A172 (cell line): ENCODE results near the genes ZNF345, ZNF383 and ZNF540.

GRCh38 chr19:35869683-35870616 is 1.6 kb downstream of the APLP1 start:
- RAMPAGE, long total RNA, result no peak

GRCh38 chr19:35890720-35891429 is 11.5 kb upstream of the HCST start:
- RAMPAGE, long total RNA, result no peak

- RAMPAGE, long total RNA, result no peak
Observed at GRCh38 chr19:36046399-36046999, 7.6 kb downstream of the THAP8 start.

DNA sequence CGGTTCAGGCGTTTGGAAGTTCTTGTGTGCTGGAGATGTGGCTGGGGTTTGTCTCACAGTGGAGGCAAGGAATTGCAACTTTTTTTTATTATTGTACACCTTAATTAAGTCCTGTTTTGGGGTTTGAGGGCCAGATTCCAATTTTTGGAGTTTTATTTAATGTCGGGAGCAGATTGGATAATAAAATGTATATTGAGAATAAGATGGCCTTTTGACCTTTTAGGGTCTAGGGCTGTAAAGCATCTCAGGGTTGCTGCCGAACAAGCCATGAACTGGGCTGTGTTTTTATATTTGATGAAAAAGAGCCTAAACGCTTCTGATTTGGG is 6.6 kb upstream of the COX7A1 start:
- RAMPAGE, long total RNA, result no peak

- RAMPAGE, long total RNA, result no peak
Observed at GRCh38 chr19:36160810-36161309, 8.6 kb upstream of the COX7A1 start.

- RAMPAGE, long total RNA, result no peak
Observed at GRCh38 chr19:36169195-36169784, 17.0 kb upstream of the COX7A1 start.

DNA sequence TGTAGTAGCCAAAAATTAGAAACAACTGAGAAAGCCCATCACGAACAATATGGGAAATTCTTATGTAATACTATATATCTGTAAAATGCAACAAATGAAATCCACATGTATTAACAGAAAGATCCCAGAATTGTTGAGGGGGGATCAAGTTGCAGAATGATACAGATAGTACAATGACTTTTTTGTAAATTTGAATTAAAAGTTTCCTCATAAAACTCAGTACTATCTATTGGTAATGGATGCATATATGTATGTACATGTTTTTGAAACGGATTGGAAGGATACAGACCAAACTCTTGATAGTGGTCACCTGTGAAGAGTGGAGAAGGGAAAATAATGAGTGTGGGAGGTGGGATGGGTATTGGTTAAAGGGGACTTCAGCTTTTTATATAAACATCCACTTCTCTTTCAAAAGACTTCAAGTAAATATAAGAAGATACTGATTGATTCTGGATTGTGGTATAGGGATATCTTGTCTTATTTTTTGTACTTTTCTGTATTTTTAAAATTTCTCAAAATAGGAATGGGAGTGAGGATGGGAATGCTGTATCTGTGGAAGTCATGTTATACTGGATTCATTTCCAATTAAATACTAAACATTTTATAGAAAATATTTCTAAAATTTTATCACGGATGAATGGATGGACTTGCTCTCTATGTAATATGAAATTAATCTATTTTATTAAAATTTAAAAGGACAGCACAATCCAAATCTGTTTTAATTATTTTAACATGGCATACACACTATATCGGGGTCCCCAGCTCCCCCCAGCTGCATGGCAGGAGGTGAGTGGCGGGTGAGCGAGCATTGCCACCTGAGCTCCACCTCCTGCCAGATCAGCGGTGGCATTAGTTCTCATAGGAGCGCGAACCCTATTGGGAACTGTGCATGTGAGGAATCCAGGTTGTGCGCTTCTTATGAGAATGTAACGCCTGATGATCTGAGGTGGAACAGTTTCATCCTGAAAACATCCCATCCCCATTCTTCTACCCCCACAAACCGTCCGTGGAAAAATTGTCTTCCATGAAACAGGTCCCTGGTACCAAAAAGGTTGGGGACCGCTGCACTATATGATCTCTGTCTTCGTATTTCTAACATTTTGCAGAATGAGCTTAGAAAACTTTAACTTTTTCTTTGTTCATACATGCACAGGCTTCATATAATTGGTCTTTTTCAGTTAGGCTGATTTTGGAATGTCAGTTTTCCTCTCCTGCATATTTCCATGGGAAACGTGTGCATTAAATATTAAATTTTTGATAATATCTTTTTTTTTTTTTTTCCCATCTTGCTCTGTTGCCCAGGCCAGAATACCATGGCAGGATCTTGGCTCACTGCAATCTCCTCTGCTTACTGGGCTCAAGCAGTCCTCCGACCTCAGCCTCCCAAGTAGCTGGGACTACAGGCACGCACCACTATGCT is 23.7 kb downstream of the ZNF146 start:
- RAMPAGE, long total RNA, result no peak

GRCh38 chr19:36245080-36245777 is 30.3 kb downstream of the ZNF146 start:
- RAMPAGE, long total RNA, result no peak

- RAMPAGE, long total RNA, result no peak
Observed at GRCh38 chr19:36420882-36422127, 2.9 kb upstream of the ZFP82 start.

GRCh38 chr19:36449031-36449785 is 30.8 kb upstream of the ZFP82 start:
- RAMPAGE, long total RNA, result no peak

DNA sequence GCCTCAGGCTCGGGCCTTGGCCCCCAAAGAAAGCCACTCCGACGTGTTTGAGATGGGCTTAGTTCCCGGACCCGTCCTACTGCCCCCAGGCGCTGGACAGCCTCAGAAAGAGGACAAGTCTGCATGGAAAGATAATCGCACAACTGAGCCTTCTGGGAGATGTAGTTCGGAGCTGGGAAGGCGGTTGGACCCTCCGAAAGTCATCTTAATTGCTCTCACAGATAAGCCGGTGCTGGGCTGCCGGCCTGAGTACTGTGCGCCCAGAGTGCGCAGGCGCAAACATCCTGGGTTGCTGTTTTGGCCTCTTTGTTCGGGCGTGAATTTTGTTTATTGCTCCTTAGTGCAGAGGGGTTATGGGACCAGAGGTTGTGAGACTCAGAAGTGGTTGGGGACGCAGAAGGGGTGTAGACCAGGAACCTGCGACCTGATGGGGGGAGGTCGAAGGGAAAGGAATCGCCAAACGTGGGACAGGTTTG is 435 bp upstream of the ZNF566 start:
- RAMPAGE, long total RNA, result no peak

DNA sequence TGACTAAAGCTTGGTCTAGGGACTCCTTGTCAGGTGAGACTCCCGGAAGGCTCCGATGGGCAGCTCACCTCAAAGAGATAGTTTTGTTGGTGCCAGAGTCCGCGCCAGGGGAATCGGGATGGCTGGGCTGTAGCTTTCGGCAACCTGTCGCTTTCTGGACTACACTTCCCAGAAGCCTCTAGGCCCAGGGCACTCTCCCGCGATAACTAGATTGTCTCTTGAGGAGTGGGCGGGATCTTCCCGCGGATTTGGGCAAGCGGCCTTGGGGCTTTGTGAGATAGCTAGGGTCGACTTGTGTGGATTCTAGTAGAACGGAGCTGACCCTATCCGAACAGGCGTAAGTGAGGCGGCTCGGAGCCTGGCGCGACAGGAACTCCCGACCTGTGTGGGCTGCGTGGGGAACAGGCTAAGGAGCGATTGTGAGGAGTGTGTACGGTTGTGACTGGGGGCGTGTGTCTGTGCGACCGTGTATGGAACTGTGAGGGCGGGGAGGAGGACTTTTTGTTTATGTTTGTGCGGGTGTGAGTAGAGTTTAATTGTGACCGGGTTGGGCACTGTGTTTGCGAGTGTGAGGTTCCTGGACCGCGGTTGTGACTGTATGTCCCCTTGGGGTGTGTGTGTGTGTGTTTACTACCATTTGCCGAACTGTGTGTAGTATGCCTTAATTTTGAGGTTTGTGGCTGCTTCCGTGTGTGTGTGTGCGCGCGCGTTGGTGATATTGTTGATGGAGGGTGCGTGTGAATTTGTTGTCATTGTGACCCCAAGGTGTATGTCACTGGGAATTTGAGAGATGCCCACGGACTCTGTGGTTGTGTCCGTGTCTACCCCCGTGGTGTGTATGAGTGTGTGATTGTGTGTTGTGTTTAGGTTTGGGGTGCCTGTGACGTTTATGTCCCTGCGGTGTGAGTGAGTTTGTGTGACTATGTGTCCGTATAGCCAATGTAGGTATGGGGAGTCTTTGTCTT is at the start of gene ZNF345:
Gene ZNF345 (plus strand): TSS at position 245 of the 965 bp plus-strand sequence.
- RAMPAGE, long total RNA, result no peak

DNA sequence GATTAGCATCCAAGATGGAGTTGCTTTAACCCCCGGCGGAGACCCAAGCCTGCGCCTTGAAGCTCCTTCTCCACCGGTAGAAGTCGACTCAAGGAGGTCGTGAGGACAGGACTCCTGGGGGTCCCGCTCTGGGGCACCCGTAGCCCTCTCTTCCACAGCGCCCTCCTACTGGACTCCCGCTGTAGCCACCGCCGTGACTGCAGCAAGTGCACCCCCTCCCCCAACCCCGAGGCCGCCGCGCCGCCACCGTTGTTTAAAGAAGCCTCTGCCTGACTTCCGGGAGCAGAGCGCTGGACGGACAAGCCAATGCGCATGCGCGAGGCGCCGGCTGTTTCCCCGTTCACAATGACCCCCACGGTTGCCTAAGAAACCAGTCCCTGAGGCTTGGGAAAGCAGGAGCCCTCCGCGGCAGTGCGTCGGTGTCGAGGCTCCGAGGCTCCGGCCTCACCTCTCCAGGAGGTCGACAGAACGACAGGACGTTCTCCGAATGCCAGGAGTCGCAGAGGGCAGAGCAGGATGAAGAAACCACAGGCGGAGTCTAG is 70.7 kb upstream of the ZNF420 start:
- RAMPAGE, long total RNA, result no peak

- RAMPAGE, long total RNA, result start-site peak on the plus strand at chr19:37218169-37218254, 51 and 44 reads in 2 replicates
Observed at GRCh38 chr19:37217543-37218535, at the start of gene ZNF383. Gene ZNF383 (plus strand): TSS chr19:37218214.

DNA sequence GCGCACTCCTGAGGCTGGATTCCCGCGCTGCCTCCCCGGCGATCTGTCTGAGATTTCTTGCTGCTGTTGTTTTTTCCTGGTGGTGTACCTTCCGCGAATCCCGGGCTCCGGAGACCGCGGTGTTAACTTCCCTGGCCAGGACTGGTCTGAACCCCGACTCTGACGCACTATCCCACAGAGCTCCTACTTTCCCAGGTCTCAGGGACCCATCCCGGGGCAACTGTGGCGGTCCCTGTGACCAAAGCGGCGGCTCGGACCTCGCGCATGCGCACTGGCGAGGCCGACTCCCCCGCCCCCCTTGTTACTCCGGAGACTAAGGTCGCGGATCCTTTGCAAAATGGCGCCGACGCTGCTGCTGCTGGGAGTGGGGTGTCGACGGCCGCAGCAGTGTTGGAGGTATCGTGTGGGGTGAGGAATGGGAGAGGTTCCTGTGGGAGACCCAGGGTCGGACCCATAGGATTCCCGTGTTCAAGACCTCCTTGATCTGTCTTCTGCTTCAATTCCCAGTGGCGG is 30.3 kb upstream of the ZNF875 start:
- RAMPAGE, long total RNA, result no peak

- RAMPAGE, long total RNA, result no peak
Observed at GRCh38 chr19:37312257-37313174, 21.9 kb upstream of the ZNF875 start.

DNA sequence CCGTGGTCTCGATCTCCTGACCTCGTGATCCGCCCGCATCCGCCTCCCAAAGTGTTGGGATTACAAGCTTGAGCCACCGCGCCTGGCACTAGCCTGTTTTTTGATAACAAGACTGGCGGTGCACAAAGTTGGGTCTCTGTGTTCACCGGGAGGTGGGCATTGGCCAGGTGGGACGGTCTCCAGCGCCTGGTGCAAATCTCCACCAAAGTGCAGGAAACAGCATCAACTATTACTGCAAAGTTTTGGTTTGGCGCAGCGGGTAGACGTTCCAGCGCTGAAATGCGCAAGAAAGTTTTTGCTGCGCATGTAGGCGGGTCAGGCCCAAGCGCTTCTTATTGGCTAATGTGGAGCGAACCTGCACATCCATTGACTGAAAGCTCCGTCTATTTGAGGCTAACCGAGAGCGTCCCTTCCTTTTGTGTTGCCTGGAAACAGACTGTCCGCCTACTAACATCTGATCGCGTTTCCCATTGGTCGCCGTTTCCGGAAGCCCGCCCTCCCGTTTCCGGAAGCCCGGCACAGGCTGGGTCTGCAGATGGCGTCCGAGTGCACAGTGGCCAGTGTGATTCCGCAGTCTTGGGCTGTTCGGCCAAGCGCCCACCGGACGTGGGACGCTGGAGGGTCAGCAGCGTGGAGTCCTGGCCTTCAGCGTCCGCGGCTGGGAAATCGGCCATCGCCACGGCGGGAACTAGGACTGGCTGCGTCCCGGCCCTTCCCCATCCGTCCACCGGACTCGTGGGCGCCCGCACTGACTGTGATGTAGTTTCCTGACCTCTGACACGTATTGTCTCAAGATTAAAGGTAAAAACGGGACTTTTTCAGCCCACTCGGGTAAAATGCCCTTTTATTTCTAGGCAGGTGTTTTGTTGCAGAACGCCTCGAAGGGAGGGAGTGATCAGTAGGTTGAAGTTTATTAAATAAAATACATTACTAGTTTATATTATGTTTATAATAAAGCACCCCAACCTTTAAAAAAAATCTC is 16.8 kb upstream of the ZNF875 start:
- RAMPAGE, long total RNA, result start-site peak on the plus strand centred at position 510 of the sequence, 33 bp wide, 25 and 32 reads in 2 replicates

DNA sequence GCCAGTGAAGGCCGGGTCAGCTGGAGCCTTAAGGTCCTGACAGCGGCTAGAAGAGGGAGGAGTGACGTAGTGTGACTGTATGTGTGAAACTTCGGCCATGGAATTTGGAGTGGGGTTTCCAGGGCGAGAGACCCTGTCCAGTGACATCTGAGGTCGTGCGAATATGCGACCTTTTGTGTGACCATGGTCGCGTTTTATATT is 303 bp upstream of the ZNF569 start:
- RAMPAGE, long total RNA, result no peak

DNA sequence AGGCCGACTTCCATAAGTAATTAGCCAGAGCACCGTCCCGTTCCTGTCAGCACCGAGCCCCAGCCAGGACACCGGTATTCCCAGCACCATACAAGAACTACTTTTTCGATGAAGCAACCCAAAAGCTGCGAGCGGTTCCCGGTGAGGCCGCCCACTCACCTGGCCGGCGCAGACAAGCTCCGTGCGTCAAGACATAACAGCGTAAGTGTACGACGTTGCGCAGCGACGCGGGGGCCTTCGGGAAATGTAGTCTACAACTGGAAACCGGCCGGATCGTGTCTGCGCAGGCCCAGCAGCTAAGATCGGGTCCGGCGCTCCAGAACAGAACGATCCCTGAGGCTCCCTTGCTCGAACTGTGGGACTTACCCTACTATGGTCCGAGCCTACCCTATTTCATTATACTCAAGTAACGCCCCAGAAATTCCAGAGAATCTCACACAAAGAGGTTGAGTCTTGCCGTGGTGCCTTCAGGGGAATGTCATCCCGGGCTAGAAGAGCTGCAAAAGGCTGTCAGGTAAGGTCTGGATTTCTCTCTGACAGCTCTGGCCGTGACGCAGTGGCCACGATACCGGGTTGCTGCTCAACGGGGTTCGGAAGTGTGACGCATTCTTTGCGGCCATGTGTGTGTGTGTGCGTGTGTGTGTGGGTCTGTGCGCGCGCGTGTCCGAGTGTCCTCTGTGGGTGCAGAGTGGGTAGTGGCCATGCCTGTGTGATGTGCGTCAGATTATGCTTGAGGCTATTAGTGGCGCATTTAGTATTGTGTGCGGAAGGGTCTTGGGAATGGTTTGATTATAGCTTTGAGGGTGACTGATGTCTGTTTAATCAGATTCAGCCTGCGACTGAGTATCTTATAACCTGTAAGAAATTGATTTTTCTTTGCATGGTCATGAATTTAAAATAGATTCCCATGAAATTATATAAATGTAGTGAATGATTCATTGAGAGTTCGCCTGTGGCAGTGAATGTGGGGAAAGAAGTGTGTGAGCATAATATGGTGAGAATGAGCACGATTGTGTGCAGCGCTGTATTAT is at the start of gene ZNF540:
Gene ZNF540 (plus strand): TSS at position 295 of the 1,031 bp plus-strand sequence.
- RAMPAGE, long total RNA, result no peak

- RAMPAGE, long total RNA, result no peak
Observed at GRCh38 chr19:38037152-38037933, 130.3 kb downstream of the SIPA1L3 start.